ENCODE data around the genes POLR1F and SP8.

DNA sequence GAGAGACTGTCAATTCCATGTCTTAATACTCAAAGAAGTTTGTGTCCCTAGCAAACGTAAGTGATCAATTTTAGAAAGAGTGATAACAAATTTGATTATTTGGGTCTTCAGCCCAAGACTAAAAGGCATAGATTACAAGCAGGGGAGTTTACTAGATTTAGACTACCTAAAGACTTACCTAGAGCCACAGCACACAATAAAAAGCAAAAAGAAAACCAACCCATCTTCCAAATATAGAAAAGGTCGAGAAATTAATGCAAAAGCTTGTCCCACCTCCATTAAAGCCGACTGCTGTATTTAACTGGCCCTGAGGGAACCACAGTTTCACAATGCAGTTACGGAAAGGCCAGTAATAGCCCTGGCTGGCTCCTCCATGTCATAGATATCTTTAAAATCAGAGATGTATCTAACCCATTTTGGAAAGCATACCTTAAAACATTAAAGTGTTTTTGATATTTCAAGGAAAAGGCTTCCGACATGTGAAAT, 22.9 kb downstream of the HDAC9 start:
- RRBS, result no CpG with 5 or more reads among the region's 5 CpGs

DNA sequence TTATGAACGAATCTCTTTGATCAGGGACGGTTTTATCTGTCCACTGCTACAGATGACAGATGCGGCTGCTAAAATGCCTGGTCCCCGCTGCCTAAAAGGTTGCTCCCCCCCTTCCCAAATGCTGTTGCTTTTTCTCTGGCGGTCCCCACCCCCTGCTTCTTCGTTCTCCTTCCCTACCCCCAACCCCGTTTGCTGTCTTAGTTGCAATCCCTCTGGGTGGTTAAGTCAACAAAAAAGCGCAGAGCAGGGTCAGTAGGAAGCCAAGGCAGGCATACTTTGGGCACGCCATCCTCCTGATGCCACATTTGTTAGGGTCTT, 9.4 kb downstream of the TWIST1 start:
- RRBS, result no CpG with 5 or more reads among the region's 9 CpGs

GRCh38 chr7:19144879-19145269, 347 bp downstream of the FERD3L start:
- RRBS, result 11% methylated on average over 2 of the region's 26 CpGs

DNA sequence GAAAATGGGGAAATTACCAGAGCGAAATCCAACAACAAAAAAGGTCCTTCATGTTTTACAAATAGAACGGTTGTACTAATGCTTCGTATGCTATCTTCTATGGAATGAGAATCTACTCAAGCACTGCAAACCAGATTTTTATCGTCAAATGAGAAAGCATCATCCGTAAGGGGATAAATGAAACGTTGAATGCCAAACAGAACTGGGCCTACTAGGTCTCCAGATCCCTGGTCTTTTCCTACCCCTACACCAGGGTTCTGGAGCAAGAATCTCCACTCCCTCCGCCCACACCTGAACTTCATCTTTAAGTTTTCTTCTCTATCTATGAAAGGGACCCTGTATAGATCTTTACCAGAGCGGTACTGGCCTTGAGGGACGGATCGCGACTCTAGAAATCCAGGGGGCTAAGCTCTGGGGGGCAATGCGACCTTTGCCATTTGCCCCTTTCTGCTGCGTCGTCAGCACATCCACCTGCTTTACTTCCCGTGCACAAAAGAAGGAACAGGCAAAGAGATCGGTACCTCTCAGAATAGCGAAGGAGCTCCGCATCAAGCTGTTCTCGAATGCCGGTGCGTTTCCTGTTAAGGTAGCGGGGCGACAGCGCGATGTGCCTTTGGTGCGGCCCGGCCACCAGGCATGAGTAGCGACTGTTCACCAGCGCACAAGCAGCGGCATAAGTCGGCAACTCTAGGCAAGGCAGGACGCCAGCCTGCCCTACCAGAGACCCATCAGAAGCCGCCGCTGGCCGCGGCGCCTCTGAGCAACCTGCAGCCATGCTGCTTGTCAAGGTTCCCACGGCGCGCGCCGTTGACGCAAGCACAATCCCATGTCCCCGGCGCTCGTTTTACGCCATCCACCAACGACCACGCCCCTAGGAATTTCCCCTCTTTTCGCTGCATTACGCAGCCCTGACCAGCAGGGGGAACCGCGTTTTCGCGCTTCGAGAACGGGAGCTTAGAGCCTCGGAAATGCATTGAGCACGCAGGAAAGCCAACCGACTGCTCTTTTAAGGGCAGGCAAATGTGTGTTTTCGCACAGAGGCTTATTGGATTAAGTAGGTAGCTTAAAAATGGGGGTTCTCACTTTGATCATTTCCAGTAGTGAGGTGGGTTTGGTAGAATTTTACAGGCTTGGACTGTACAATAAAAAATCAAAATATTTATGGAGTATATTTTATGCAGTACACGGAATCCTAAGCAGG, at the start of gene POLR1F:
Gene POLR1F, minus strand, starts transcription at position 796 of the 1,201 bp plus-strand sequence.
- RRBS, result 2% methylated on average over 8 of the region's 62 CpGs

DNA sequence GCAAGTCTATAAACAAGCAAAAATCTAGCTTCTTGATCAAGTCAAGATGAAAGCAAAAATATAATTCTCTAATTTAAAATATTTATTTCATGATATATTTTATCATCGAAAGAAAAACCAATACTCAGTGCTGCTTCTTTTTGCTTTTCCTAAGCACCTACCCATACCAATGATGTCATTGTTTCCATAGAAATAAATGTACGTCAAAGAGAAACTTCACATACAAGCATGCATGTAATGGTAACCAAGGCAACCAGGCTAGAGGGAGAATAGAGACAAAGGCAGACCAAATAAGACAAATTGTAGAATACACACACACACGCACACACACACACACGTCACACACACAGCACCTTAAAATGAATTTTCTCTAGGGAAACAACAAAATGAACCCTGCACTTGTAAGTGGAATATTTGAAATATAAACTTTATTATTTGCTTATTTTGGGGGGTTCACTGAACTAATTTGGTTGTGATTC, 75.5 kb downstream of the MACC1 start:
- RRBS, result no CpG with 5 or more reads among the region's 4 CpGs

DNA sequence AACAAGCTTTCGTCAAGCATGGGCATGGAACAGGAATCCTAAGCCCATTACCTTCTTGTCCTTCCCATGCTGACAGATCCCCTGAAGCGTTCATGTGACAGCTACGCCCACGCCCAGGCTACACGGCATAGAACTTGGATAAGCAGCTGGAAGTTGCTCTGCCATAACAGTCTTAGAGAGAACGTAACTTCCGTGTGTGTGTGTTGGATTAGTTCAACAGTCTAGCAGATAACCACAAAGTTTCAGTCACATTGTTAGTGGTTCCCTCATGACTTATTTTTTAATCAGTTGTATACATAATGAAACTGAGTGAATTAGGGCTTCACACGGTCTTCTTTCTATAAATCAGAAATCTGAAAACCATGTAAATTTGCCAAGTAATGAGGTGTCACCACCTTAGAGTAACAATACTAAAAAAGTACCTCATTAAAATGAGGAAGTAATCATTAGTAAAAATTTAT, 21.5 kb upstream of the MACC1 start:
- RRBS, result no CpG with 5 or more reads among the region's 8 CpGs

- RRBS, result no CpG with 5 or more reads among the region's 1 CpG
Observed at GRCh38 chr7:20299841-20300486, 30.7 kb upstream of the ITGB8 start.

- RRBS, result no CpG with 5 or more reads among the region's 3 CpGs
Observed at GRCh38 chr7:20347280-20347867, 16.7 kb downstream of the ITGB8 start.

DNA sequence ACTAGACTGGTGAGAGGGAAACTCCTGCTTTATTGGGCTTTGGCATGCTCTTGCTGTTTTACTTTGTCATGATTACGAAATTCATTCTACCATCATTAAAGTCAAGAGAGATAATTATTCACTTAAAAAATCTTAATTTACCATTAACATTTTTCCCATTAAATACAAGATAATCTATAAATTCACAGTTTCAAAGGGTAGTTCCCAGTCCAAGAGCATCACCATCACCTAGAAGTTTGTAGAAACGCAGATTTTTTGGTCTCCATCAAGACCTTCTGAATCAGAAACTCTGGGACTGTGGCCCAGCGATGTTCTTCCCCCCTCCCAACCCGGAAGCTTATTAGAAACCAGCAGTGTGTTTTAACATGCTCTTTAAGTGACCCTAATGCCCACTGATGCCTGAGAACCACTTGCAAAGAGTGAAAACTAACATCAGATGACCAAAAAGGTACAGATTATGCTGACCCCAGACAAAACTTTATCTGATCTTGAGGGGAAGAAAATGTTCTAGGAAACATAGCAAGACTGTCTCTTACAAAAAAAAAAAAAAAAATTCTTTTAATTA, 89.5 kb downstream of the ITGB8 start:
- RRBS, result no CpG with 5 or more reads among the region's 4 CpGs

DNA sequence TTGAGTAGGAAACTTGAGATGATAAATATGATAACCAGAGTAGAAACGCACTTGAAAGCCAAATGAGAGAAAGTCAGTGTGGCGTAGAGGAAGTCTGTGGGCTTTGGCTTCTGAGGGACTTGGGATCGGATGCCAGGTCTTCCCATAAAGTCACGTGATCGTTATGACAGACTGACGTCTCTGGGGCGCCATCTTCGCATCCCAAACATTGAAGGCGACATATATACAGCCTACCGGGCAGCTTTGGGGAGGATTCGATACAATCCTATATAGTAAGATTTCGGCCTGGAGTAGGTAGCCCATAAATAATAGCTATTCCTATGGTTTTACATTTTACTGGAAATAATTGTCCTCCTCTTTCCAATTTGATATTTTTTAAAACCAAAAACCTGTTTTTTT, 16.4 kb upstream of the ABCB5 start:
- RRBS, result no CpG with 5 or more reads among the region's 12 CpGs

GRCh38 chr7:20786435-20787353, at the start of gene SP8:
Gene SP8, minus strand, starts transcription at chr7:20786886.
- RRBS, result 4% methylated on average over 8 of the region's 56 CpGs

DNA sequence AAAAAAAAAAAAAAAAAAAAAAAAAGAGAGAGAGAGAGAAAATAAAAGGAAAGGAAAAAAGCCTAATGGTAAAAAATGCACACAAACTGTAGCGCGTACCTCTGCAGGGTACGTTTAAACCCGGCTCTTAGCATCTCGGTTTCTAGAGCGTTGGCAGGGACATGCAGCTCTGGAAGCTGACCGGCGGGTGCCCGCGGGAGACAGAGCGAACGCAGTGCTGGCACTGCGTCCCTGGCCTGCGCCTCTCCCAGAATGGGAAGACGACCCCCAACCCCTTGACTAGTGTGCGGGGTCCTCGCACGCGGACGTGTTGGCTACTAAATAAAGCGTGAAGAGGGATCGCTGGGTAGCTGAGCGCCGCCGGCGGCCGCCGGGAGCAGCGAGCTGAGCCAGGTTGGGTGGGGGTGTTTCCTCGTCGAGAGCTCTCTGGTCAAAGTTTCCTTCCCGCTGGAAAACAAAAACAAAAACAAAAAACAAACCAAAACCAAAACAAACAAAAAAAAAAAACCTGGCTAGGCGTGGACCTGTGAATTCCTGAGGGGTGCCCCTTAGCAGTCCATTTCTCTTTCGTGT, 4.3 kb upstream of the SP8 start:
- RRBS, result 11% methylated on average over 9 of the region's 34 CpGs

- RRBS, result no CpG with 5 or more reads among the region's 23 CpGs
Observed at GRCh38 chr7:20797203-20797642, 10.5 kb upstream of the SP8 start.

GRCh38 chr7:21617830-21618450, 75.1 kb downstream of the DNAH11 start:
- RRBS, result no CpG with 5 or more reads among the region's 7 CpGs

- RRBS, result no CpG with 5 or more reads among the region's 11 CpGs
Observed at GRCh38 chr7:22091085-22091525, 145.4 kb upstream of the CDCA7L start.

DNA sequence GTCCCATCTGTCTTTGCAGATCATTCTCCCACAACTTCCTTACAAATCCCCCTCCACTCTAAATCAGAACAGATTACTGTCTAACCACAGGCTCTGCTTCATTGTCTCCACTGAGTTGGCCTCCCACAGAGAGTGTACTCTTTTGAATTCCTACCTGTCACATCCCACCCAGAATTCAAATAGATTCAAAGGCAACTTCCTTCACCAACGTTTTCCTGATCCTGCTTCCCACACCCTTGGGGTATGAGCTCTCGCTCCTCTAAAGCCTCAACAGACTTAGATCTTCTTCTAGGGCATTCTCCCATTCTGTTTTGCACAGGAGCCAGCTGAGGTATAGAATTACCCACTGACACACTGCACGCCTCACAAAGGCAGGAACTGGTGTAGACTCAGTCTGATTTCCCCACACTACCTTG, 197.8 kb upstream of the CDCA7L start:
- RRBS, result no CpG with 5 or more reads among the region's 3 CpGs

GRCh38 chr7:22218658-22219585, 138.0 kb downstream of the RAPGEF5 start:
- RRBS, result no CpG with 5 or more reads among the region's 8 CpGs

DNA sequence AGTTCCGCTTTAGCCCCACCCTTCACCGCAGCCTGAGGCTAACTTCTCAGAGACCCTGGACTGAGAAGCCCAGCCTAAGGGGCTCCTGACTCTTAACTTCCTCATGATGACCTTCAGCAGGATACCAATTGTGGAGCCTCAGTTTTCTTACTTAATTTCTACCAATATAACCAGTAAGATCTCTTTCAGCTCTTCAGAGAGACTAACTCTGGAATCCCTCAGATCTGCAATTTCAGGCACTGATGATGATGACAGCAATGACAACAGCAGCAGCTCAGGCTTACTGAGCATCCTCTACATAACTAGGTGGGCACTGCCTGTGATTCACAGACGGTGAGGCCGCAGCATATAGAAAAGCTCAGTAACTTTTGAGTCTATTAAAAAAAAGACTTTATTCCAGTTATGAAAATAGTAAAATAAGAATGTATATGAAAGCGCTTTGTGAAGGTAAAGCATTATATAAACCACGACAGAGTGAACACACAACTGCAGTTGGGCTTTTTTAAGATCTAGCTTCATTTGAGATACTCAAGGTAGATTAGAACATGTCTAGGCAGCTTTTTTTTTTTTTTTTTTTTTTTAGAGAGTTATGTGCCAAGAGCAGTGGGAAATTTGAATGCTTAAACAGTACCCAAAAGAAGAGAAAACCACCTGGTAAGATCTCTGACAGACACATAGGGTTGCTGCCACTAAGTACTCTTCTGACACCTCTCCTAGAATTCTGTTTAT, 11.7 kb downstream of the RAPGEF5 start:
- RRBS, result no CpG with 5 or more reads among the region's 6 CpGs

- RRBS, result no CpG with 5 or more reads among the region's 6 CpGs
Observed at GRCh38 chr7:22372680-22373267, 15.8 kb upstream of the RAPGEF5 start.